ENCODE results near the genes ARHGDIG and PIGQ.

- PRO-cap, 2 experiments = no peak in any of the 2 experiments
Measured at GRCh38 chr16:38565-39558, 14.5 kb downstream of the POLR3K start.

- PRO-cap, 2 experiments = no peak in any of the 2 experiments
Measured at GRCh38 chr16:60880-61471, 7.3 kb downstream of the SNRNP25 start.

GRCh38 chr16:67940-68517 lies 4.4 kb downstream of the RHBDF1 start:
- PRO-cap, 2 experiments = no peak in any of the 2 experiments

DNA sequence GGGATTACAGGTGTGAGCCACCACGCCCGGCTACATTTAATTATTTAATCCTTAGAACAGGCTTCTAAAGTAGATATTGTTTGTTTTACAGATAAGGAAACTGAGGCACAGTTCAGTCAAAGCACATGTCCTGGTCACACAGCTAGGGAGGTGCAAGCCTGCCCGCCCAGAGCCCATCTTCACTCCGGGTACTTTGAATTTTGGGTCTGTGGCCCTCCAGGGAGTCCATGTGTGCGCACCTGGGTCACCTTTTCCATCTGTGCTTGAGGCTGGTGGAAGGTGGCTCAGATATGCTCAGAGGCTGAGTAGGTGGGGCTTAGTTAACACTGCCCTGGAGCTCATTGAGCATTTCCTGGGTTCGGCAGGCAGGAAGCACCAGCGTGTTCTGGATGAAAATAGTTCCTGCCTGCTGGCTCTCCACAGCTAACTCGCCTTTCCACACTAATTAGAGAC lies 19.1 kb downstream of the FAM234A start:
- PRO-cap, 2 experiments = peak in 1 of 2 experiments; most common minus-strand start position 261 of the sequence (in 1)

DNA sequence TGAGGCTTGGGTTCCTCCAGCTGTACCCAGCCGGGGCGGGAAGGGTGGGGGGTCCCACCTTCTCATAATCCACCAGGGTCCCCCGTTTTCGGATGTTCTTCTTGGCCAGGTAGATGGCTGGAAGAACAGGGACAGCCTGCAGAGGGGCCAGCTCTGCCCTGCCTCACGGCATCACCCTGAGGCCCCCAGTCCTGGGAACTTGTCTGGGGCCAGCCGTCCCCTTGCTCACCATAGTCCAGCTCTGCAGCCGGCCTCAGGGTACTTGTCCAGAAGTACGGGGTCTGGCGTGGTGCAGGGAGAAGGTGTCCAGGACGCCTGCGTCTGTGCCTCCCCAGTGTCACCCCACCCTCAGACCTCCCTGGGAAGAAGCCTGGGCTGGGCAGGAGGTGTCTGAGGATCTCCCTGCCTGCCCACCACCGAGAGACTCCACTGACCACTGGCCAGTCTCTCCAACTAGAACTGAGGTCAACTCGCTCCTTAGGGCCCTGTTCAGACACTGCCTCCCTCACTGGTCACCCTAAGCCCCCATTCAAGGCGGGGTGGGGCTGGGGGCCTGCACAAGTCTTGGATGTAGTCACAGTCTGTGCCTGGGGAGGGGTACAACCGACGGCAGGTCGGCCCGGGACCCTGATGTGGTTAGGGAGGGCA lies 1.6 kb downstream of the RGS11 start:
- PRO-cap, 2 experiments = no peak in any of the 2 experiments

- PRO-cap, 2 experiments = no peak in any of the 2 experiments
Measured at GRCh38 chr16:280230-280913, at the start of gene ARHGDIG. TSS of gene ARHGDIG (plus strand) at chr16:280591.

GRCh38 chr16:304076-304680 lies 21.2 kb downstream of the PDIA2 start:
- PRO-cap, 2 experiments = no peak in any of the 2 experiments

DNA sequence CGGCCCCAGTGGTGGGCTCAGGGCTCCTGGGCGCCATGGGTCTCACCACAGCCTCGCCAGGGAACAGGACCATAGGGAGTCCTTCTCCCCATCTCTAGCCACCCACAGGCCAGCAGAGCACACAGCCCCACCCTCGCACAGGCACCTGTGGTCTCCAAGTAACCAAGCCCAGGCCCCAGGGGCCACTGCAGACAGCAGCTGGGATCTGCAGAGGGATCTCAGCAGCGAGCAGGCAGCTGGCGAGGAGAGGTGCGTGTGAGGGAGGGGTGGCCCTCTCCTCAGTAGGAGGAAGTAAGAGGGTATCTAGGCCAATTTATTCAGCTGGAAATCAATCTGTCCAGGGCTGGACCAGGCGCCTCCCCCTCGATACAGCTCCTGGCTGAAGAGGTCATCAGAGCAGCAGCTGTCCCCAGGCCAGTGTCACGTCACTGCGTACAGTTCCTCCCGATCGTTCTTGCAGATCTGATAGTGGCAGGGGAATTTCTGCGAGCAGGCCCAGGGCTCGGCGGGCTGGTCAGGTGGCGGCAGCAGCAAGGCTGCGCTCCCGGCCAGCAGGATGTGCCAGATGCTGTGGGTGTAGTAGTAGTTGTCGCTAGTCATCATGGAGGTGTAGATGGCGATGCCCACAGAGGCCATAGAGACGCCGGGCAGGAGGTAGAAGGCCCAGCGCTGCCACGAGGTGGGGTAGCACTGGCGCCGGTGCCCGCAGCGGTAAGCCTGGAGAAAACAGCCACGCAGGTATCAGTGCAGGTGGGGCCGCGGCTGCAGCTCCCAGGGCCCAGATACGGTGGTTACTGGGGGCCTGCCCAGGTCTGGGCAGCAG lies 1.4 kb upstream of the MRPL28 start:
- PRO-cap, 2 experiments = no peak in any of the 2 experiments

GRCh38 chr16:380816-381590 lies 775 bp downstream of the PGAP6 start:
- PRO-cap, 2 experiments = no peak in any of the 2 experiments

DNA sequence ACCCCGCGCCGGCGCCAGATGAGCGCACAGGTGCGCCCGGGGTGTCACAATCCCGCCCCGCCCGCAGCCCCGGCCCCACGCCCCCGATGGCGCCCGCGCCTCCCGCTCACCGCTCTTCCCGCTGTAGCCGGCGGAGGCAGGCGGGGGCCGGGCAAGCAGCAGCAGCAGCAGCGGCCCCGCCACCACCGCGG lies 292 bp downstream of the PGAP6 start:
- PRO-cap, 2 experiments = no peak in any of the 2 experiments

DNA sequence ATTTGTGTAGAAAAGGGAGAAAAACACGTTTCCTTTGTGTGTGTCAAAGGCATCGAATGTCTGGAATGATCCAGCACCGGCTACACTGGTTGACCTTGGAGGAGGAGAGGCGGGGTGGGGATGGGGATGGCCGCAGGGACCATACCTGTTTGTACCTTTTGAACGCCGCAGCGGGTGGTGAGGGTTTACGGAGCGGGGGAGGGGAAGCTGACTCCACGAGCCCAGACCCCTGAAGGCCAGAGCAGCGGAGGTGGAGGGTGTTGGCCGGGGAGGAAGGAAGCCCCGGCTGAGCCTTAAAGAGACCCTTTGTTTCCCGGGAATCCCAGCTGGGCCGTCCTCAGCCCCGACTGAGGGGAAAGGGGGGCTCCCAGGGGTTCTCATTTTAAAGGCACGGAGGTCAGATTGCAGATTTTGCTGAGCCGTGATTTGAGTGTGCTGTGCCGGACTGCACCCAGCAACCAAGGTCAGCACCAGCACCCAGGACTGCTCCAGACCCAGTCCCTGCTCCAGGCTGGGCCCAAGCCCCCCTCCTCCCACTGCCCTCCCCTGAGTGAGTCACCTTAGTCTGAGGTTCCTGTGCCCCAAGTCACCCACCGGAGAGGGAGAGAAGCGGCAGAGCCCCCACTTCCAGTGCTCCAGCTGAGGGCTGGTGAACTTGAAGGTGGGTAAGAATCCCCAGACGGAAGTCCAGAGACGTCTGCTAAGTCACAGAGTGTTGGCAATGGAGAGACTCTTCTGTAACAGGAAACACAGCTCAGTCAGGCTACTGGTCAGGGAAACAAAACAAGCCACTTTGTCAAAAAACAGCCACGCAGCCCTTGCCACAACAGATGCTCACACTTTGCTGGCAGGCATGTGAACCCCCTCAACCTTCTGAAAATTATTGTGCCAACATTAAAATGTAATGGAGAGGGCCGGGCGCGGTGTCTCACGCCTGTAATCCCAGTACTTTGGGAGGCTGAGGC lies 2.2 kb upstream of the PGAP6 start:
- PRO-cap, 2 experiments = no peak in any of the 2 experiments

DNA sequence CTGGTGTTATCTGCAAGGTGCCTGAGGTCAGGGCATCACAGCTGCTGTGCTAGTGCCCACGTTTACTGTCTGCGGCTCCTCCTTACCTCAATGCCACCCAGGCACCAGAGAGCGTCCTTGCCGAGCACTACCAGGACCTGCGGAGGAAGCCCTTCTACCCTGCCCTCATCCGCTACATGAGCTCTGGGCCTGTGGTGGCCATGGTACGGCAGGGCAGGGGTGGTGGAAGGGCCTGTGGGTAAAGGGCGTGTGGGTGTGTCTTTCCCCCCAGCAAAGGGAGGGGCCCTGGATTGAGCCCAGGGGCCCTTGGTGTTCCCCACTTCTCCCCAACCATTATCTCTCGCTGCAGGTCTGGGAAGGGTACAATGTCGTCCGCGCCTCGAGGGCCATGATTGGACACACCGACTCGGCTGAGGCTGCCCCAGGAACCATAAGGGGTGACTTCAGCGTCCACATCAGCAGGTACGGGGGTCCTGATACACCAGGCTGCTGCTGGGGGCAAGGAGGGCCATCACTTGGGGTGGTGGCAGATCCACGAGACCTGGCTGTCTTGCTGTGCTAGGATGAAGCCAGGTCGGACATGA lies 2.3 kb upstream of the DECR2 start:
- PRO-cap, 2 experiments = no peak in any of the 2 experiments

GRCh38 chr16:424312-424604 lies 1.2 kb upstream of the RAB11FIP3 start:
- PRO-cap, 2 experiments = peak in 2 of 2 experiments; most common plus-strand start chr16:424508 (in 1); most common minus-strand start chr16:424418 (in 1)

DNA sequence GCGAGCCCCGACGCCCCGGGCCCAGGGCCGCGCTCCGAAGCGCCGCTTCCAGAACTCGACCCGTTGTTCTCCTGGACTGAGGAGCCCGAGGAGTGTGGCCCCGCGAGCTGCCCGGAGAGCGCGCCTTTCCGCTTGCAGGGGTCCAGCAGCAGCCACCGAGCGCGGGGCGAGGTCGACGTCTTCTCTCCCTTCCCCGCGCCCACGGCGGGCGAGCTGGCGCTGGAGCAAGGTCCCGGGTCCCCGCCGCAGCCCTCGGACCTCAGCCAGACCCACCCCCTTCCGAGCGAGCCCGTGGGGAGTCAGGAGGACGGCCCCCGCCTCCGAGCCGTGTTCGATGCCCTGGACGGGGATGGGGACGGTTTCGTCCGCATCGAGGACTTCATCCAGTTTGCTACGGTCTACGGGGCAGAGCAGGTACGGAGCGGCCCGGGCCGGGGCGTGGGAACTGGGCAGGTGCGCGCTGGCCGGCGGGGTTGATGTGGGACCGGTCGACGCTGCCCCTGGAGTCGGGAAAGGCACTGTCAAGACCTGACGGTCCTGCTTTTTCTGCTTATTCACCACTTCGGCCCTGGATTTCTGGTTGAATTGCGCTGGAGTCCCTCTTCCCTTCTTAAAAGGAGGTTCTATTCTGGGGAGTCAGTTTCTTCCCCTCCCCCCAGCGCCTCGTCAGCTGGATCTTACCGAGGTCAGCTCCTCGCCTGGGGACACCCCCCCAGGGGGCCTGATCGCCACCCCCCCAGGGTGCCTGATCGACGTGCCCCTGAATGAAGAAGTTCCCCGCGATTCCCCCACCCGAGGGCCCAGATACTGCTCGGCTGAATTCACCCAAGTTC lies 1.1 kb downstream of the RAB11FIP3 start:
- PRO-cap, 2 experiments = no peak in any of the 2 experiments

DNA sequence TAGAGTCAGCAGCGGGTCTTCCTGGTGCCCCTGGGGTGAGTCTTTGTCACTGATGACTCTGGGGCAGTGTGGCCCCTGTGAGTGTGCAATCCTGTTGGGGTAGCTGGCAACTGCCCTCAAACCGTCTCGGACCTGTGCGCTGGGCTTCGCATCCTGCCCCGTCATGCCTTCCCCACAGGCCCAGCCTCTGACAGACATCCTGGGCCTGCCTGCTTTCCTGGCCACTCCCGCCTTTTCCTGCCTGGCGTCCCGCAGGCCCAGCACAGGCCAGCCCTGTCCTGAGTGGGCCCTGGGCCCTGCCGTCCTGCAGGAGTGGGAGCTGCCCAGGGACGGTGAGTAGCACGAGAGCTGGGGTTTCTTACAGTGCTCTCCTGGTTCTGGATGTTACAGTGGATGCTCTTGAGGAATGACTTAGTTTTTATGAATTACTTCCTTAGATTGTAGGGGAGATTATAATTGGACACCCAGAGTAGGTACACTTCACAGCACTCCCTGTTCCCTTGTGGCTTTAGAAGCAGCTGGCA lies 50.1 kb upstream of the CAPN15 start:
- PRO-cap, 2 experiments = peak in 2 of 2 experiments; most common plus-strand start position 281 of the sequence (in 2); most common minus-strand start position 112 of the sequence (in 1)

DNA sequence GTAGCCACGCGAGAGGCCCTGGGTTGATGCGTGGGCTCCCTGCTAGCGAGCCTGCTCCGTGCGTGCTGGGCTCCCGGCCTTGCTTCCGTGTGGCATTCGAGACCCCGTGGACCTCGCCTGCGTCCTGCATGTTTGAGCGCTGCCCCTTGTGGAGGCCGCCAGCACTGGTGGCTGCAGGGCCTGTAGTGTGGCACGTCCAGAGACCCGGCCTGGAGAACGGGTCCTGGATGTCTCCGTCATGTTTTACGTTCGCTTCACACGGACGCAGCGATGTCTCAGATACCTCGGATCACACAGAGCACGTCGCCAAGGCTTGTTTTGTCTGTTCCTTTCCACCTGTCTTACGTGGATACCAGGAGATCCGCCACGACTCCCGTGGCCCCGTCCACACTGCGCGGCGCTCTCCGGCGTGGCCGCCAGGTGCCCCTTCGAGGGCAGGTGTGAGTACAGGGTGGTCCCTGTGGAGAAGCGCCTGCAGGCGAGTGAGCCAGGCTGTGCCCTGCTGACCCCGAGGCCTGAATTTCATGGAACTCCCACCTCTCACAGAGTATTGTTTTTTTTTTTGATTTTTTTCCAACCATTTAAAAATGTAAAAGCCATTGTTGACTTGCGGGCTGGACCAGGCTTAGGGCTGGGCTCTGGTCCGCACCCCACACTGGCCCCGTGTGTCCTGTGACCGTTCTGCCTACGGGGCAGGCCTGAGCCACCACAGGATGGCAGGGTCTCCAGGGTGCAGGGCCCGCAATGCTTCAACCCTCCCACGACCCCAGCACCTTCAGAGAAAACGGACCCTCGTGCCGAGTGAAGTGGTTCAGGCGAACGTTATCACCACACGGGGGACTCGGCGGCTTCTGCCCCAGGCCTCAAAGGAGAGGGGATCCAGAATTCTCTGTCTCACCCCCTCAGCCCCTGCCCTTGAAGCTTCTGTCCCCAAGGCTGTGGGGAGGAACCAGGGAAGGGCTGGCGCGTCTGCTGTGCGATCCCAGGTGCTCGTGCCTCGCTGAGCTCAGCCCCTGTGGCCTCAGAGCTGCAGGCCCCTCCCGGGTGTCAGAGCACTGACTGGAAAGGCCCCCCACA lies 10.6 kb downstream of the CAPN15 start:
- PRO-cap, 2 experiments = no peak in any of the 2 experiments

DNA sequence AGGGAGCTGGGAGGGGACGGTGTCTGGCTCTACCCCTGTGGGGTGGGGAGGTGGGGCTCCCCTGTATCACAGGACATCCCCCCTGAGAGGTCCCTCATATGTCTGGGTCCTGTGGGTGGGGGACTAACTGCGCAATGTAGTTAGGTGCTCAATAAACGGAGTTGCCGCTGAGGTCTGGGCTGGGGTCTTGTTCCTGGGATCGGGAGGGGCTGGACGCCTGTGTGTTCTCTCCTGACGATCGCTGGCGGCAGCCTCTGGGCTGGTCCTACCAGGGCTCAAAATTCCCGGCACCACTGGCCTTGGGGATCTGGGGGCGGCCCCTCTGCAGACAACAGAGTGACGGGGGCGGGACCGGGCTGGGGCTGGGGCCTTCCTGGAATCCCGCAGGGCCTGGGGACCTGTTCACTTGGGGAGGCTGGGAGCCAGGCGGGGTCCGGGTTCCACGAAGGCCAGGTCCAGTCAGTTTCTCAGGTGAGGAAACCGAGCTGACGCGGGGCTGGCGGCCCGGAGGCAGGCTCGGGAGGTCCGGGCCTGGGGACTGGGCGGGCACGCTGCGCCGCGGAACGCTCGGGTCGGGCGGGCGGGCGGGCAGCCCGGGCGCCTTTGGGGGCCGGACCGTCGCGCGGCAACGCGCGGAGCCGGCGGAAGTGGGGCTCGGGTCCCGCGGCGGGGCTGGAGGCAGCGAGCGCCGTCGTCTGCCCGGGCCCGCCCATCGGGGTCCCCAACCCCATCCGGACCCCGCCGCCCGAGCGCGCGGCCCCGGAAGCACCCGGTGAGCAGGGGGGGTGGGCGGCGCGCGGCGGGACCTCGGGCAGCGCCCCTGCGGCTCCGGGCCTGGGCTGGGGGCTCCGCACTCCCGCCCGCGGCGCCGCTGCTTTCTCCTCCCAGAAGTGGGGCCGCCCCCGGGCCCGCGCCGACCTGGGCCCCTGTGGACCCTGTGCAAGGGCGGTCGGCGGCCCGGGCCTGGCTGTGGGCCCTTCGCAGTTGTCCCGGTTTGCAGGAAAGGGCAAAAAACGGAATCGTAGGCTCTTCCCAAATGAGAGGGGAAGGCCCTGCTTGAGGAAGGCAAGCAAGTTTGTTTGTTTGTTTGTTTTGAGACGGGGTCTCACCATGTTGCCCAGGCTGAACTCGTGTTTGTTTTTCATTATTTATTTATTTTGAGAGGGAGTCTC lies at the start of gene PIGQ:
Gene PIGQ, plus strand, starts transcription at position 644 of the 1,172 bp plus-strand sequence.
- PRO-cap, 2 experiments = peak in 2 of 2 experiments; most common plus-strand start position 657 of the sequence (in 2); most common minus-strand start position 540 of the sequence (in 2)

- PRO-cap, 2 experiments = no peak in any of the 2 experiments
Measured at GRCh38 chr16:583239-584151, 6.4 kb upstream of the RAB40C start.

GRCh38 chr16:634758-635488 lies 1.2 kb downstream of the METTL26 start:
- PRO-cap, 2 experiments = no peak in any of the 2 experiments

- PRO-cap, 2 experiments = no peak in any of the 2 experiments
Measured at GRCh38 chr16:635489-635839, 641 bp downstream of the METTL26 start.